ENCODE measurements around a stretch of chr7.

DNA sequence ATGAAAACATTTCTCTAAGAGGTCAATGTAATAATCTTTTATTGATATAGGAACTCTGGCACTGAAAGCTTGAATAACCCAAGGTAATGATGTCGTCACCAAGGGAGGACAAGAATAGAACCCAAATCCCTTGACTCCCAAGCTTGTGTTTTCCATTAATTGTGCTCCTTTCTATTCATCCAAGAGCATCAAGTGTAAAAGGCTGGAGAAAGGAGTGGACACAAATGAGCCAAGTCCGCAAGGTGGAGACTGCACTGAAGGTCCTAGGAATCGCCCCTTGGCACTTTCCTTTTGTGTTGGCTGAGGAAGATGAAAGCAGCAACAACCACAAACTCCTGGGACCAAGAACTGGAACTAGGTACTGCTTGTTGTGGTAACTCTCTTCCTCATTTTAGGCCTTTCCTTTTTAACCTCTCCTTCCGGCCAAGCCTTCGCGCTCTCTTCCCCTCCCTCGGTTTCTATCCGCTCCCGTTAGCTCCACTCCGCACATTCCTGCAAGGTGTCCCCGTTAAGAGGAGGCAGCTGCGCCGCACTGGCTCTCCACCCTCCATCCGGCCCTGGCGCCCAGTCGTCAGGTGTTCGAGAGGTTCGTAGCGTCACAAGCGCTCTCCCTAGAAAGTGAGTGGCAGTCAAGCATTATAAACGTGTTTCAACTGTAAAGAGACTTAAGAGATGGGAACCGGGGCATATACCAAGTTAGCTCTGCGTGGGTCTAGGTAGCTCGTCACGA is 984 bp upstream of the CBLL1 start:
- RRBS: 4% methylated on average over 7 of the region's 25 CpGs

- RRBS: 92% methylated on average over 1 of the region's 6 CpGs
Measured at GRCh38 chr7:108135498-108136053, 5.4 kb upstream of the LAMB4 start.

- RRBS: no CpG with 5 or more reads among the region's 1 CpG
Measured at GRCh38 chr7:108518229-108518435, 7.8 kb downstream of the PNPLA8 start.

GRCh38 chr7:108525129-108525980 is 580 bp downstream of the PNPLA8 start:
- RRBS: 1% methylated on average over 2 of the region's 22 CpGs

DNA sequence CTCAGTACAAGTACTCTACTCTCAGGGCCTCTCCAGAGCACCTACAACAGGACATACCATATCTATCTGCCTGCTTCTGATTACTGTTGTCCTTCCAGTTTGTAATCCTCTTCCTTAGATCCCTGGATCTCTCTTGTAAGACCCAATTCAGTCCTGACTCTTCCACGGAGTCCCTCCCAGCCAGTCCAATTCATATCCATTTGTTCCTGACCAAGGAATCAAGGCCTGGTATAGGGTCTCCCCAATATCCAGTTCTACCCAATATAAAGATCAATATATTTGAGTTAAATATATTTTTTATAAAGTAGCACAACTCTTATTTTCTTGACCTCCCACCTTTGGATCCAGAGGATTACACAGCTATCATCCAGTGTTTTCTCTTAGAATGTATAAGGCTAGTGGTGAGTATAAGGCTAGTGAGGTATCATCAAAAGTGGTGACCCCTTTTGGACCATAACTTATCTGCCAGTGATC is 416.1 kb upstream of the LRRN3 start:
- RRBS: no CpG with 5 or more reads among the region's 1 CpG

- RRBS: no CpG with 5 or more reads among the region's 3 CpGs
Measured at GRCh38 chr7:111214777-111215456, 124.0 kb downstream of the LRRN3 start.

GRCh38 chr7:111960989-111961611 is 245.1 kb downstream of the DOCK4 start:
- RRBS: no CpG with 5 or more reads among the region's 6 CpGs

- RRBS: no CpG with 5 or more reads among the region's 8 CpGs
Measured at GRCh38 chr7:112001029-112001686, 205.0 kb downstream of the DOCK4 start.

DNA sequence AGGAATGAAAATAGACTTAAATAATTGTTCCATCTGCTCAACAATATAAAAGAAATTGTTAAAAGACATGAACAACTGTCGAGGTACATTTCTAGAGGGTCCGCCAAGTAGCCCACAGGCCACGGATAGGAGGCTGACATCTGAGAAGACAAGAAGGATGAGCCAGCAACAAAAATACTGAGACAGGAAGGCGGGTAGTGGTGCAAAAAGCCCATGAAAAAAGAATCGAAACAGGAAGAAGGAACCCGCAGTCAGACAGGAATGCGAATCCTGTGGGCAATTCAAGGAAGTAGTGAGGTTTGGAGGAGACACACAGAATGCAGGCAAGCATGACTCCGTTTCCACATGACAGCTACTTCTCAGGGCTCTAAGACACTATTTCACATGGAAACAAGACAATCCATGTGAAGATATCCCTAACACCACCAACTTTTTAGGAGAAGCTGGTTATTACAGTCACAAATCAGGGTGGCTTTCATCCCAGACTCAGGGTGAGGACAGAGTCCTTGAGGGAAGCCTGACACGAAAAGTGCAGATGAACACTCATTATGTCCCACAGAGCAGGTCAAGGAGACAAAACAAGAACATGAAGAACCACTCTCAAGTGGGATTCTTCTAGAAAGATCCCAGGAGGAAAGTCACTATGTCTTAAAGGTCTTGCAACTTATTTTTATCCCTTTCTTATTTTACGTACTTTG is 125.1 kb downstream of the DOCK4 start:
- RRBS: no CpG with 5 or more reads among the region's 10 CpGs

GRCh38 chr7:112089116-112090288 is 116.7 kb downstream of the DOCK4 start:
- RRBS: no CpG with 5 or more reads among the region's 4 CpGs

GRCh38 chr7:112422601-112423438 is 27.4 kb upstream of the IFRD1 start:
- RRBS: no CpG with 5 or more reads among the region's 8 CpGs

DNA sequence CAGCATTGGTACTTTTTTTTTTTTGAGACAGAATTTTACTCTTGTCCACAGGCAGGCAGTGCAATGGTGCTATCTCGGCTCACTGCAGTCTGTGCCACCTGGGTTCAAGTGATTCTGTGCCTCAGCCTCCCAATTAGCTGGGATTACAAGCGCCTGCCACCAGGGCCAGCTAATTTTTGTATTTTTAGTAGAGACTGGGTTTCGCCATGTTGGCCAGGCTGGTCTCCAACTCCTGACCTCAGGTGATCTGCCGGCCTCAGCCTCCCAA is 3.9 kb downstream of the IFRD1 start:
- RRBS: no CpG with 5 or more reads among the region's 4 CpGs

DNA sequence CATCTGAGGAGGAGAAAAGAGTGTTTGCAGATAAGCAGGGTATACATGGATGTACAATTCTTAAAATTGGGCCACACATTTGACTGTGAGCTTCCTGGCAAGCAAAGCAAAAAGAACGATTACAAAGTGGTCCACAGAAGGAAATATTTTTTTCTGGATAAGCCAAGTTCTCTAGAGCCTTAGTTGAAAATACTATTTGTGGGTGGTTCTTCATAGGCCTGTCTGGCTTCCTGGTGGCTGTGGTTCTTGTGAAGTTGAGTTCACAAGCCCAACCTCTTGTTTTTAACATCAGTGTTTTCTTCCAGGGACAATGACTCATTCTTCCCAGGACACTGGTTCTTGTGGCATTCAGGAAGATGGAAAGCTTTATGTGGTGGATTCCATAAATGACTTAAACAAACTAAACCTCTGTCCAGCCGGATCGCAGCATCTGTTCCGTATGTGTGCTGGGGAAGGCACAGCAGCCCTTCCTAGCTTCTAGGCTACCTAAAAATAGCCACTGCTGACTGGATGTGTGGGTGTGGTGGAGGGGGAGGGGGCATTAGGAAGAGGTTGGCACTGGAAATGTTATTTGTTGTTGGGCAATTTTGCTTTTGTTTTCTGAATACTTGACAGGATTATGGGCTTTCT is 3.8 kb downstream of the LSMEM1 start:
- RRBS: no CpG with 5 or more reads among the region's 4 CpGs

- RRBS: no CpG with 5 or more reads among the region's 9 CpGs
Measured at GRCh38 chr7:112976984-112977537, 37.4 kb upstream of the BMT2 start.

- RRBS: no CpG with 5 or more reads among the region's 6 CpGs
Measured at GRCh38 chr7:113087593-113088005, 972 bp upstream of the GPR85 start.

DNA sequence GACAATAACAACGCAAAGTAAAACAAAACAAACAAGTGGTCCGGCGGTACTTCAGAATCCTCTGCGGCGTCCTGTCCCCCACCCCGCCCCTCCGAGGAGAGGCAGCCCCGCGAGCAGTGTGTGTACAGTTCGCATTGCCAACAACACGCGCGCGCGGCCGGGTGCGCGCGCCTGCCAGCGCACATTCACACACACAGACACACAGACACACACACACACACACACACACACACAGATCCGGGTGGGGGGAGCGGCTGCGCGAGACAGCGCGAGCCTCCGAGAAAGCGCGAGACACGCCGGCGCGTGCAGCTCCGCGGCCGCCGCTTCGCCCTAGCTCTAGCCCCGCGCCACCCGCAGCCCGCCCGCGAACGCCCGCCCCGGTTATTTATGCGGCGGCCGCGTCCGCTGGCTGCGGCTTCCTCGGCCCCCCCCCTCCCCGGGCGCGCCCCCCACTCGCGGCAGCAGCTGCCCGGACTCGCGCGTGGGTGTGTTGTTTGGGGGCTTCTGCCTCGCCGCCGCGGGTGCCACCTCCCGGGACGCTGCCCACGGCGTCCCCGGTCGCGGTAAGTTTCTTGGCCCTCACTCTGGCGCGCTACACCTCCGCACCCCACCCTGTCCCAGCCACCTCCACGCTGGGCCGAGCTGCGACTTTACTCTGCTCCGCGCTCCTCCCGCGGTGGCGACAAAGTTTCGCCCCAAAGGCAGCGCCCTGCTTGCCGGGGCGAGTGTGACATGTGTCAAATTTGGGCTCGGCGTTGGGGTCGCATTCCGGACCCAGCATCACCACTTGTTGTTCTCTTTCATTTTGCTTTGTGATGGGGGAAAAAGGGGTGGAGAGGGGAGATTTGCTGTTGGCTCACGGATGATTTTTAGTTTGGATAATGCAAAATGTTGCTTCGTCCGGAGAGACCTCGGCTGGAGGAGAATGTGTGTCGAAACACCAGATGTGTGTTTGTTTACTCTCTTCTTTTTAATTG is 167.5 kb upstream of the PPP1R3A start:
- RRBS: 1% methylated on average over 66 of the region's 98 CpGs

DNA sequence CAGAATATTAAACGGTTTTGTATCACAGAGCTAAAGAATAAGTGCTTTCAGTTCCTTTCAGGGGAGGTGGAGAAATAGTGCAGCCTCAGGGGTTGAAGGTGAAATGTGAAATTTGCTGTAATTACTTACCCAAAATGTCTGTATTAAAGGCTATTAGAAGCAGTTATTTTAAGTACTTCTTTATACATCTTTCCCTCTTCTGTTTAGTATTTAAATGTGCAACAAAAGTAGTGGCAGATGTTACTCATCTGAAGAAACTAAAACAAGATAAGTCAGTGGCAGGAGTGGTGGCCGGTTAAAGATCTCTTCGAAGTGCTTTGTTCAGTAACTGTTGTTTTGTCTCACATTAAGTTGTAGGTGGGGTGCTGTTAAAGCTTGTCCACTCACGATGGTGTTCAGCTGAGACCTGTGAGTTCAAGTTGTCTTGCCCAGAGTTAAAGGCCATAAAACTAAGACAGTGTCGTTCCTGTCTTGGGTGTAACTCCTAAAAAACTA is 1.0 kb upstream of the FOXP2 start:
- RRBS: no CpG with 5 or more reads among the region's 5 CpGs

DNA sequence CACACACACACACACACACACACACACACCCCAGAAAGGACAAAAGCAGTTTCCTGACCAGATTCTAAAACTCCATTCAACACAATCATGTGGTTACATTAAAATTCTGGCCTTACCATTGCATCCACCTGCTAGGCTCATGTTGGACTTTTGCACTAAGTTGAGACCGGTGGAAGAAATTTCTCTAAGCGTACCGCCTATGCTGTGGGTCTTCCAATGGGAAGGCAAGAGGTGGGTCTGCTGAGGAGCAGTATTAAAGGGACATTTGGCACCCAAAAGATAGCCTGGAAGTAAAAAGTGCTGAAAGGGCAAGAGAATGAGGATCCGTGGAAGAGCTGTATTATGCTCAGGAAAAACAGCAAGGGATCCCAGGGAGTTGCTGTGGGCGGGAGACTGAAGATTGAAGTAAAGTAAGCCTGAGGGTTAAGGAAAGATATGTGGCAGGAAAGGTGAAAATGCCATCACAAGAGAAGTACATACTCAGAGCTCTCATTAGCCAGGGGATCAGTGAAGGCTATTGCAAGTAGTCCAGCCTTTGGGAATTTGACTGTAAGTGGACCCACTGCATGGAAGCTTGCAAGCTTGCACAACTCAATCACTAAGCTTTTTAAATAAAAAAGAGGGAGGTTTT is 5.2 kb downstream of the FOXP2 start:
- RRBS: no CpG with 5 or more reads among the region's 5 CpGs